ENCODE results near the genes DPYD, SNX7, MFSD14A and VCAM1.

GRCh38 chr1:97169706-97170174 is 448.2 kb downstream of the PTBP2 start:
- PRO-cap: no peak

DNA sequence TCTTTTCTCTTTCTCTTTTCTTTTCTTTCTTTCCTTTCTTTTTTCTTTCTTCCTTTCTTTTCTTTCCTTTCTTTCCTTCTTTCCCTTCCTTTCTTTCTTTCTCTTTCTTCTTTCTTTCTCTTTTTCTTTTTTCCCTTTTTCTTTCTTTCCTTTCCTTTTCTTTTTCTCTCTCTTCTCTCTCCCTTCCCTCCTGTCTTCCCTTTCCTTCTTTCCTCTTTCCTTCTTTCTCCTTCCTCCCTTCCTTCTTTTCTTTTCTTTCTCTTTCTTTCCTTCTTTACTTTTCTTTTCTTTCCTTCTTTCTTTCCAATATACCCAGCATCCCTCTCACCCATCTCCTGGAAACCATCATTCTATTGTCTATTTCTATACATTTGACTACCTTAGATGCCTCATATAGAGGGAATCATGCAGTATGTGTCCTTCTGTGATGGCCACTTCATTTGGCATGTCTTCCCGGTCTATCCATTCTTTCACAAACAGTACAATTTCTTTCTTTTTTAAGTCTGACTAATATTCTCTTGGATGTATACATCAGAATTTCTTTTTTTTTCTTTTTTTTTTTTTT is 391.1 kb downstream of the DPYD start:
- PRO-cap: no peak

DNA sequence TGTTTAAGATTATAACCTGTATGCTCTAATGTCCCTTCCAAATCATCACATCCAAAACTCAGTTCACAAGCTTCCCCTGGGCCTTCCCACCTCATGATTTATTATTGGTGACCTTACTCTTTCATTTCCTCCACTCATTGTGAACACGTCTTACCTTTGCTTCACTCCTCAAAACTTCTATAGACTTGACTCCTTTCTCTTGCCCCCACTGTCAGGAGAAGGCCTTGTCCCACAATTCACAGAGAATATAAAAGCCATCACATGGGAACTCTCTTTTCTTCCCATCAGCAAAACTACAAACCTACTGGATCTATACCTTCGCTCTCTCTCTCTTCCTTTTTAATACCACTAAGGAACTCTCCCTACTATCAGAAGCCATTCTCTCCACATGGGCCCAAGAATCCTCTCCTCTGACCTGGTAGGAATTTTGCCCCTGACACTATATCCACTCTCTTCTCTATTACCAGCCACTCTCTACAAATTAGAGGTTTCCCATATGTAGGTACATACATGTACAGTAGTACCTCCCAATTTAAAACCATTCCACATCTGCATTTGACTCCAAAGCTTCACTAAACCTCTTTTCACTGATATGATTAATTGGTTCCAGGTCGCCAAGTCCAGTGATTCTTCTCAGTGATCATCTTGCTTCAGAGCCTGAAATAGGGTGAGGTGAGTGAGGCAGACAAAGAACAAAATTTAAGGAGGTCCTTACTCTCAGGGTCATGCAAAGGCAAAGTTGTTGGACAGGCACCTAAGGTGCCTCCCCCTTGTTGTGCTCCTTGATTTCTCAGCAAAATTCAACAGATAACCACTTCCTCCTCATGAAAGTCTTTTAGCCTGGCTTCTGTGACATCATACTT is 365.2 kb downstream of the DPYD start:
- PRO-cap: no peak

GRCh38 chr1:97920750-97921776 is at the start of gene DPYD:
TSS of gene DPYD (minus strand) at chr1:97921034.
- PRO-cap: bidirectional peak, plus-strand start at chr1:97921151, minus-strand start at chr1:97921025; bidirectional peak, plus-strand start at chr1:97921510, minus-strand start at chr1:97921409

GRCh38 chr1:98049436-98049754 is 128.6 kb upstream of the DPYD start:
- PRO-cap: no peak

GRCh38 chr1:98210147-98211075 is 289.6 kb upstream of the DPYD start:
- PRO-cap: no peak

DNA sequence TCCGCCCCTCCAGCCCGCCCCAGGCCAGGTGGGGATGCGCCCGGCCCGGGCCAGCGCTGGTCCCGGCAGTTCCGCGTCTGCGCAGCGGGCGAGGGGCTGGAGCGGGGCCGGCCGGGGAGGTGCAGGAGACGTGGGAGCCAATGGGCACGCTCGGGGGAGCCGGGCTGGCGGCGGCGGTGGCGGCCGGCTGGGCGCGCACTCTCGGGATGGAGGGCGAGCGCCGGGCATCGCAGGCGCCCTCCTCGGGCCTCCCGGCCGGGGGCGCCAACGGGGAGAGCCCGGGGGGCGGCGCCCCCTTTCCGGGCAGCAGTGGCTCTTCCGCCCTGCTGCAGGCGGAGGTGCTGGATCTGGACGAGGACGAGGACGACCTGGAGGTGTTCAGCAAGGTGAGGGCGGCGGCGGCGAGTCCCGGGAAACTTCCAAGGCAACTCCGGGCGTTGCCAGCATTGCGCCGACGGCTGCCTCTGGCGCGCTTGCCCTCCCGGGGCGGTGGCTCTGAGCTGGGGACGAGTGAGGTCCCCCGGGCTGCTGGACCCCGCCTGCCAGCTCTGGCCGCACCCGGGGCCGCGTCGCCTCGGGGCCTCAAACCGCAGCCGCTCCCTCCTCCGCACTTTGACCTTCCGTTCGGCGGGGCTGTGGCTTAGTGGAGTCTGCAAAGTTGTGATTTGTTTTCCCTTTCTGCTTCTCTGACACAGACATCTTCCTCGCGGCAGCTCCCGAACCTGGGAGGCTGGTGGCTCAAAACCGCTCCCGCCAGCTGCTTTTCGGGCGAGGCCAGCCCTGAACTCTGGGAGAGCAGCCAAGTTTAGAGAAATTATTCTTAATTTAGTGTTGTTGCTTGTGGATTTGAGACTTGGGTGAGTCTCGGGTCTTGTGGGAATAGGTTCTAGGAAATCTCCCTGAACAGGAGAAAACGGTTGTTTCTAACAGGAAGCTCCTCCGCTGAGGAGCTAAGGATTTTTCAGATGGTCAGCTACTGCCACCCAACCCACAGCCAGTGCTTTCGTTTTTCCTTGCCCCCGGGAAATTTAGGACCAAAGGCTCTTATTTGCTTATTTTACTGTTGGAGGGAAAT is at the start of gene SNX7:
TSS of gene SNX7 (plus strand) at position 196 of the 1,075 bp plus-strand sequence.
- PRO-cap: bidirectional peak, plus-strand start at position 198 of the sequence, minus-strand start at position 75 of the sequence; bidirectional peak, plus-strand start at position 668 of the sequence, minus-strand start at position 614 of the sequence; unidirectional peak, minus-strand start at position 789 of the sequence

DNA sequence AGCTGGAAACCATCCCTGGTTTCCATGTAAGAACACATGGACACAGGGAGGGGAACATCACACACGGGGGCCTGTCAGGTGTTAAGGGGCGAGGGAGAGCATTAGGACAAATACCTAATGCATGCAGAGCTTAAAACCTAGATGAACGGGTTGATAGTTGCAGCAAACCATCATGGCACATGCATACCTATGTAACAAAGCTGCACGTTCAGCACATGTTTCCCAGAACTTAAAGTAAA is 41.1 kb upstream of the PLPPR5 start:
- PRO-cap: no peak

GRCh38 chr1:99533823-99534374 is 112.0 kb upstream of the PALMD start:
- PRO-cap: bidirectional peak, plus-strand start at chr1:99534138, minus-strand start at chr1:99534029

DNA sequence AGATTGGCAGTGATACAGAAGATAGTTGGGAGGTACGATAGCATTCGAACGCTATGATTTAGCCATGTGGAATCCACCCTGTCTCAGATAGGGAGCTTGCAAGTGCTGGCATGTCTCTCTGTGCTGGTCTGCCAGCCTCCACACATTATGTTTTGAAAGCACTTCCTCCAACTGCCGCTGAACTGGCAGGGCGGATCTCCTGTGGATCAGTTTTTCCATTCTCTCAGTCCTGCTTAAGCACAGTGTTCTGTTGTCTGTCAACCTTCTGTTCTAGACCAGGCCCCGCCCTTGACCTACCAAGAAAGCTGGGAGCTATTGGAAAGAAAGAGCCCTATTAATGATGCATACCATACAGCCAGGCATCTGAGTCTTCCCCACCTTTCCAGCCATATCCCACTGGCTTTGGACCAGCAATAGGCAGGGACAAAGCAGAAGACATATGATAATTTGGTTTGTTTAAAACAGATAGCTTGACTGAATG is 65.4 kb upstream of the PALMD start:
- PRO-cap: no peak

DNA sequence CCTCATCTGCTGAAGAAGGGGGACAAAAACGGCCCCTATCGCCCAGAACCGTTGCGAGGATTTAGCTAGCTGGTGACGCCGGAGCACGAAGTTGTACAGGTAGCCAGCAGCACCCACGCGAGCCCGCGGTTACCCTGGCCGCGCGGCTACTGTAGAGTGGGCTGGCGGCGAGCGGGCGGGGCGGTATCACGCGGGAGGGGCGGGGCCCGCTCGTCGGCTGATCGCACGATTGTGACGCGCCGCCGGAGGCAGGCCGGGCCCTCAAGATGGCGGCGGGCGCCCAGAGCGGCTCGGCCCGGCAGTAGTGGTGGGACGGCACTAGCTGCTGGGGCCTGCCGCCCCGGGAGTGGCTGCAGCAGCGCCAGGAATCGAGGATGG is at the start of gene MFSD14A:
TSS of gene MFSD14A (plus strand) at position 245 of the 378 bp plus-strand sequence.
- PRO-cap: bidirectional peak, plus-strand start at position 264 of the sequence, minus-strand start at position 151 of the sequence

DNA sequence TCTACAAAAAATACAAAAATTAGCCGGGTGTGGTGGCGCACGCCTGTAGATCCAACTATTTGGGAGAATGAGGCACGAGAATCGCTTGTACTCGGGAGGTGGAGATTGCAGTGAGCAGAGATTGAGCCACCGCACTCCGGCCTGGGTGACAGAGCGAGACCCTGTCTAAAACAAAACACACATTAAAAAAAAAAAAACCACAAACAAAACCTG is 1.4 kb upstream of the CDC14A start:
- PRO-cap: no peak

DNA sequence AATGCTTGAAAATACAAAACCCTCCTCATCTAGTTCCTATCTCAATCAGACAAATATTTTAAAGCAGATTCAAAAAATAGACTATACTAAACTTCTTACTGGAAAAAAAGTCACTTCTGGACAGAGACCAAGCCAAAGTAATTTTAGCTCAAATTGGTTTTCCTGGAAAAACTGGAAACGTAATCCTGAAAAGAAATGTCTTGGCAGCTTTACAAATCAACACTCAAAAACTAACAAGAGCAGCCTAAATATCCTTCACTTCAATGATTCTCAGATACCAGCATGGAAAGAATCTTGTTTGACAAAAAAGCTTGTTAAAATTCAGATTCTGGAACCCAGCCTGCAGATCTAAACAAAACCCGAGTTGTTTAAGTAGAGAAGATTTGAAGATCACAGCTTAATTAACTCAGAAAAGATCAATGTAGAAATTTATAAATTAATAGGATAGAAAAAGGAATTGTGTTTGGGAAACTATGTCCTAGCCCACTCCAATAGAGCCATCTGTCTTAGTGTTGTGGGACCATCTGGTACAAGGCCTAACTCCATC is 9.0 kb upstream of the GPR88 start:
- PRO-cap: no peak

- PRO-cap: no peak
Observed at GRCh38 chr1:100708580-100708995, 11.0 kb upstream of the VCAM1 start.

DNA sequence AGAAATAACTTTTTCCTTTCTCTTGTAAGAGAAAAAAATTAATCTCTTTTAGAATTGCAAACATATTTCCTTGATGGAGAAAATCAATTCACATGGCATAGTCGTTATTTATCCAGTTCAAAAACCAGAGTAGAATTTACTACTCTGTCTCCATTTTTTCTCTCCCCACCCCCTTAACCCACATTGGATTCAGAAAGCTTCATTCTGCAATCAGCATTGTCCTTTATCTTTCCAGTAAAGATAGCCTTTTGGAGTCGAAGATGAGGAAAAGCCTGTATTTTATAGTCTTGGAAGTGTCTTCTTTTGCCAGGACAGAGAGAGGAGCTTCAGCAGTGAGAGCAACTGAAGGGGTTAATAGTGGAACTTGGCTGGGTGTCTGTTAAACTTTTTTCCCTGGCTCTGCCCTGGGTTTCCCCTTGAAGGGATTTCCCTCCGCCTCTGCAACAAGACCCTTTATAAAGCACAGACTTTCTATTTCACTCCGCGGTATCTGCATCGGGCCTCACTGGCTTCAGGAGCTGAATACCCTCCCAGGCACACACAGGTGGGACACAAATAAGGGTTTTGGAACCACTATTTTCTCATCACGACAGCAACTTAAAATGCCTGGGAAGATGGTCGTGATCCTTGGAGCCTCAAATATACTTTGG is at the start of gene VCAM1:
TSS of gene VCAM1 (plus strand) at position 484 of the 650 bp plus-strand sequence.
- PRO-cap: unidirectional peak, plus-strand start at position 484 of the sequence

DNA sequence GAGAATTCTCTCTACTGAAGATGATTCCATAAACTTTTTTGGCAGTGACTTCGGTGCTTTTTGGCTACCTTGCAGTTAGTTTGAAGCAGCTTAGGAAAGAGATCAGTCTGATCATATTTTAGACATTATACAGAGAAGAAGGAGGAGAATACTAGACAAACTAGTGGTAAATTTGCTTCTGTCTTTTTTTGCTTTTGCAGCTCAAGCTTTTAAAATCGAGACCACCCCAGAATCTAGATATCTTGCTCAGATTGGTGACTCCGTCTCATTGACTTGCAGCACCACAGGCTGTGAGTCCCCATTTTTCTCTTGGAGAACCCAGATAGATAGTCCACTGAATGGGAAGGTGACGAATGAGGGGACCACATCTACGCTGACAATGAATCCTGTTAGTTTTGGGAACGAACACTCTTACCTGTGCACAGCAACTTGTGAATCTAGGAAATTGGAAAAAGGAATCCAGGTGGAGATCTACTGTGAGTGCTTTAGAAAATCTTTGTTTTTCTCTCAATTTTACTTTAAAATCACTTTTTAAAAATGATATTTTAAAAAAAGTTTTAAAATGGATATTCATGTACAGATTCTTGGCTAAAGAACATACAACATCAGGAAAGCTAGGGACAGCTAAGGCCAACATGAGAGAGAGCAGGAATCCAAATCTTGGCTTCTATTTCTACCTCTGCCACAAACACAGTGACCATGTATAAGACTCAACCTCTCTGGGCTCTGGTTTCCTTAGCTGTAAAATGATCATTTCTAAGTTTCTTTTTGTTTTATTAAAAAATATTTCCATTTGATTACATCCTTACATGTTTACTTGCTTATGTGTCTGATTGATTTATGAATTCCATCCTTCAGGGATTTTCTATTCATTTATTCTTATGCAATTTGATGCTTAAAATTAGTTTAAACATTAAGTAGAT is 995 bp downstream of the VCAM1 start:
- PRO-cap: no peak

- PRO-cap: no peak
Observed at GRCh38 chr1:100732374-100732679, 12.8 kb downstream of the VCAM1 start.

- PRO-cap: no peak
Observed at GRCh38 chr1:101181764-101182706, 54.8 kb upstream of the S1PR1 start.

DNA sequence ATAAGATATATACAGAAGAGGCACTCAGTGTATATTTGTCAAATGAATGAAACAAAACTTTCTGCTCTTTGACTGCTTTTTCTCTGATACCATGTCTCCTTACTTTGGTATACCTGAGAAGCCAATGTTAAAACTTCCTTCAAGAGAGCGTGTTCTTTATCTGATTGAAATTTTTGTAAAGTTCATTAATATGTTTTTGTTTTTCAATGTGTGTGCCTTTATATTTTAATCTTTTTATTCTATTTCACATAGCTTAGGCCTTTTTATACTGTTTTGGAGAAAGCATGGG is 51.8 kb upstream of the S1PR1 start:
- PRO-cap: no peak

GRCh38 chr1:101236512-101236735 is 395 bp upstream of the S1PR1 start:
- PRO-cap: bidirectional peak, plus-strand start at chr1:101236767, minus-strand start at chr1:101236624